ENCODE measurements around a stretch of chr22.

DNA sequence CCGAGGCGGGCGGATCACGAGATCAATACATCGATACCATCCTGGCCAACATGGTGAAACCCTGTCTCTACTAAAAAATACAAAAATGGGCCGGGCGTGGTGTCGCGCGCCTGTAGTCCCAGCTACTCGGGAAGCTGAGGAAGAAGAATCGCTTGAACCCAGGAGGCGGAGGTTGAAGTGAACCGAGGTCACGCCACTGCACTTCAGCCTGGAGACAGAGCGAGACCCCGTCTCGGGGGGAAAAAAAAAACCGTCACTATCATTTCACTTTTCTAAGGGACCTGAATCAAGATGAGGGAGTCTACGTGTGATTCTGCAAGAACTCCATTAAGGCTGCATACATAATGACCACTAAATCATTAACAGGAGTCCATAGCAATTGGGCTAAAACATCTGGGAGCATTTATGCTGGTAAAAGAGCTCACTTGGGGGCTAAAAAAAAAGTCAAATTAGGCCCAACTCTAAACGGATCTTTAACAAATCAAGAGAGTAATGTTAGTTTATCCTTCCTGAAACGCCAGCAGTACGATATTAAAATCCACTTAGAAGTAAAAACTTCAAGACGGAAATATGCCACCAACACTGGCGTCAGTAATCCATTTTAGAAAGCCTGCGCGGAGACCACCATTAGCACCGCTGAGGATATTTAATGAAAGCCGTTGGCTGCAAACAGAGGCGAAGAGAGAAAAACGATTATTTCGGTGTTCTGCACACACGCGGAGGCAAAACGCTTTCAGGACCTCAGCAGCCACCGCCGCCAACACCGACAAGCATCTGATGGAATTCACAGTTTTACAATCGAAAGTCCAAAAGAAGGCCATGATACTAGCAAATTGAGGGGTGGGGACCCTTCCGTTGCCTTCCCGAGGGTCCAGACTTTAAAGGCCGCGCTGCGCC is 1.0 kb downstream of the MAPK1 start:
- RRBS: no CpG with 5 or more reads among the region's 44 CpGs

DNA sequence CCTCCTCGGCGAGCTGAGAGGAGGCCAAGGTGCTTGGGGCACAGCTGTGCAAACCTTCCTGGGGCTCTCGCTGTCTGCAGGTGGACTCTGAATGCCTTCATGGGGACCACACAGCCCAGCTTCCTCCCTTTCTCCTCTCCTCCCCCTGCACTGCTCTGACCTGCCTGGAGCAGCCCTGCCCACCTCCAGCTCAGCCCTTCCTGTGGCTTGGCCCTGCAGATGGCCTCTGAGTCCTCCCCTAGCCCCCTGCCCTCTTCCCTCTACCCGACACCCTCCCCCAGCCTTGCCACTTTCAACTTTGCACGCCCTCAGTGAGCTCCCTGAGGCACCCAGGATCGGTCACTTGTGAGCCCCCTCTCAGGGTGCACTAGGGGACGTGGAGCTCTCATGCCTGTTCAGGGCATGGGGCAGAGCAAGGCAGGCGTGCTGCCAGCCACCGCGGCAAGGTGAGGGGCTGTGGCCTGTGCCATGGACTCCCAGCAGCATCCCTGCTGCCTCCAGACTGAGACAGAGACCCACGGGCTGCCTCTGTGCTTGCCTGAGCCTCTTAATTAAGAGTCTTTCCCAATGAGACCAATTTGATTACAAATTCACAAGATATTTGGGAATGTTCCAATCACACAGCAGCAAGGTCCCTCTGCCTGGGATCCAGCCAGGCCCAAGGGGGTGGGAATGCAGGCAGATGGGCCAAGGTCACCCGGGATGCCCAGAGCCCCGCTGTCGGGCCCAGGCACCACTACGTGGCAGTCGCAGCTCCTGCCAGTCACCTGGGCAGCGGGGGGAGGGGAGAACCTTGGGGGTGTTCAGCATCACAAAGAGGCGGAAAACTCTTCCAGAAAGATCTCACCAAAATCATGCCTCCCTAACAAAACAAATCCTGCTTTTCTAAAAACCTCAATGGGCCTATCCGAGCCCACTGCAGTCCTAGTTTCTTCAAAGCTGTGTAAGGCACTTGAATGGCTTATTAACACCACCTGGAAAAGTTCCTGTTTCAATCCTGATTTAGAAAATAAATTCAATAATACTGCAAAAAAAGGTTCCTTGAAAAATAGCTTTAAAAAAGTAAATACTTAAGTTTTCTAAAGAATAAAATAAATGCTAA is 31.1 kb downstream of the PPM1F start:
- RRBS: no CpG with 5 or more reads among the region's 19 CpGs

DNA sequence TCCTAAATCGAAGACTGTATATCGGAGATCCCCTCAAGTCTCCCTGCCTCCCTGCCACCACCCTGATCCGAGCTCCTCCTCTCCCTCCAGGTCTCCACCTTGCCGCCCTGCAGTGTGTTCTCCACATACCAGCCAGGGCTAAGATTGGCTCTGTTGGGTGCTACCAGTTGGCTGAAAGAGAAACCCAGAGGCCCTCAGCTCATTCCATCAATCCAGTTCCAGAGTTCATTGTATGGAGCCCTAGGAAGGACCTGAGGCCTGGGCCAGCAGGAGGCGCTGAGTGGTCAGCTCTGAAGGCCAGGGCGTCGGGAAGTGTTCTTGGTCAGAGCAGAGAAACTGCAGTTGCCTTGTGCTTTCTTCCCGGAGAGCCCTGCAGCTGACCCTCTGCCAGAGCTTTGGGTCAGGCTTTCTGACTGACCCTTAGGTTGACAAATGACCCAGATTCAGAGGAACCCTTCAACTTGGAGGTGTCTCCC is 2.2 kb upstream of the TOP3B start:
- RRBS: no CpG with 5 or more reads among the region's 8 CpGs

- RRBS: no CpG with 5 or more reads among the region's 11 CpGs
Observed at GRCh38 chr22:22098938-22099483, 116.4 kb upstream of the TOP3B start.

DNA sequence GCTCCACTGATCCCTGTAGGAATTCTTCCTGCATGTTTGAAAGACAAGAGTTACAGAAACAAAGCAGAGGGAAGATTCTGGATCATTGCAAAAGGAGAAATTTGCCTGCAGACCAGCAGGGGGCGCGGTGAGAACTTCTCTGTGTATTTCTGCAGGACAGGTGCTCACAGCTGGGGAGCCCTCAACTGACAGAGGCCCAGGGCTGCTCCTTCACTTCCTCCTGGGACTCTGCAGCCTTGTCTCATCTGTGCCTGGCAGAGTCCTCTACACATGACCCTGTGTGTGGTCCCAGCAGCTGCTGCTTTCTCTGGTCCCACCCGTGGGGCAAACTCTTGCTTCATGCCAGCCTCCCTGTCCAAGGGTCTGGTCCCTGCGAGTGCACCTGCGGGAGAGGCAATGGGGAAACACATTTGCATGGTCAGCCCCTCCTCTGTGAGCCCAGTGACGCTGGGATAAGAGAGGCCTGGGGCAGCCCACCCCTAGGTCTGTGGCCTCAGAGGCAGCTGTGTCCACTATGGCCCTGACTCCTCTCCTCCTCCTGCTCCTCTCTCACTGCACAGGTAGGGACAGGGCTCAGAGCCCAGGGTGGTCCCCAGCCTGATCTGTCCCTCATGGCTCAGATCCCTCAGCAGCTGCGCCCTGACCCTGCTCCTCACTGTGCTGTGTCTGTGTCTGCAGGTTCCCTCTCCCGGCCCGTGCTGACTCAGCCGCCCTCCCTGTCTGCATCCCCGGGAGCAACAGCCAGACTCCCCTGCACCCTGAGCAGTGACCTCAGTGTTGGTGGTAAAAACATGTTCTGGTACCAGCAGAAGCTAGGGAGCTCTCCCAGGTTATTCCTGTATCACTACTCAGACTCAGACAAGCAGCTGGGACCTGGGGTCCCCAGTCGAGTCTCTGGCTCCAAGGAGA is 43.2 kb upstream of the VPREB1 start:
- RRBS: no CpG with 5 or more reads among the region's 12 CpGs

DNA sequence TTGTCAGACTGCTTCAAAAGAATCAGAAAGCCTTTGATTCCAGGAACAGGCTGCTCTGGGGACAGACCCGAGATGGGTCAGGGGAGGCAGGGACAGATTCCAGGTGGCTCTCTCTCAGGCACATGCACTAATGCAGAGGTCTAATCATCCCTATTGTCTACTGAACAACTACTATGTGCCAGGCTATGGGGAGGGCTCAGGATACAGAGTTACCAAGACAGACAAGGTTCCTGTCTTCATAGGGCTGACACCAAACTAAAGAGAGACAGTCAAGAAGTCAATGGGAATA is 103.7 kb downstream of the VPREB1 start:
- RRBS: no CpG with 5 or more reads among the region's 1 CpG

DNA sequence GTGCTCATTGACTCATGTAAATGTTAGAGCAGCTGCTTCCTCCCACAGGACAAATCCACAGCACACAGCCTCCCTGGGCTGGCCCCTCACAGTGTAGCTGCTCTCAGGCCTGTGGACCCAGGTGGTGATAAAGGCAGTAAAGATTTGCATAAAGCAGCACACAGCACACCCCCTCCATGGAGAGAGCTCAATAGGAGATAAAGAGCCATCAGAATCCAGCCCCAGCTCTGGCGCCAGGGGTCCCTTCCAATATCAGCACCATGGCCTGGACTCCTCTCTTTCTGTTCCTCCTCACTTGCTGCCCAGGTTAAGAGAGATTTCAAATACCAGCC is 113.8 kb downstream of the ZNF280B start:
- RRBS: no CpG with 5 or more reads among the region's 1 CpG

- RRBS: no CpG with 5 or more reads among the region's 7 CpGs
Observed at GRCh38 chr22:22422694-22423222, 85.8 kb downstream of the ZNF280B start.

DNA sequence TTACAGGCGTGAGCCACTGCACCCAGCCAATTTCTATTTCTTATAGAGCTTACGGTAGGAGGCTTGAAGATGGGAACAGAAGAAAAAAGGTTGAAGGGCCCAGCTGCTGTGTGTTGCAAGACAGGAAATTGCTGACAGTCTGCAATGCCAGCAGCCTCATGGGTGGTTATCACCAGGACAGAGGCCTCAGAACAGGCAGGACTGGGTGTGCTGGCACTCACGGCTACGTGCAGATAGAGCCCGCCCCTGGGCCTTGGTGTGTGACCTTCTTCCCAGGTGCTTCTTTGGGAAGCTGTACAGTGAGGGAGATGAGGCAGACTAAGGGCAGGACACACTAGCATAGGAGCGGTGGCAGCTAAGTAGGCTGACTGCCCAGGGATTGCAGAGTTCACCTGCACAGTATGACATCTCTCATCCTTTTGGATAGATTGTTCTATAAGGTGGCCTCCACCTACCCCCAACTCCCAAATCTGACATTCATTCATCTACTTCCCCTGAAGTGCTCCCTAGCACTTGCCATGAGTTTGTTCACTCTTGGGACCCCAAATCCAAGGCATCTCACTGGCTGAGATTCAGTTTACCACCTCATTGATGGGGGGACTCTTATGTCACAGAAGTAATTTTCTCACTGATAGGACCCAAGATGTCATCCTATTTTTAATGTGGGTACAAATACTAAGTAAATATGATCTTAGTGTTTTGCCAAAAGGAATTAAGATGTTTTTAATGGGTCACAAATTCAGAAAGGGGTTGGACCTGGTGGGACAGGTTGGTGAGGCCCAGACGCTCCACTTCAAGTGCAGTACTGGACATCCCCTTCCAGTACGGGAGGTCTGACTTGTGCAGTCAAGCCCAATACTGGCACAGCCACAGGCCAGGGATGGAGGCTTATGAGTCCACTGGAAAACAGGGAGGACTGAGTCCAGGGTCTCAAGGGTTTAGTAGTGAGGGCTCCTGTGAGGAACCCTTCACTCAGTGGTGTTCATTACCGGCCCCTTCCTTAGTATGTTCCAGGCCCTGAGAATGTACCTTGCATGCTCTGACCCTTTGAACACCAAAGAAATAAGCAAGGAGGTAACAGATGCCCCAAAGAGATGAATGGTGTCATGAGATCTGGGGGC is 12.2 kb downstream of the PRAME start:
- RRBS: no CpG with 5 or more reads among the region's 9 CpGs

DNA sequence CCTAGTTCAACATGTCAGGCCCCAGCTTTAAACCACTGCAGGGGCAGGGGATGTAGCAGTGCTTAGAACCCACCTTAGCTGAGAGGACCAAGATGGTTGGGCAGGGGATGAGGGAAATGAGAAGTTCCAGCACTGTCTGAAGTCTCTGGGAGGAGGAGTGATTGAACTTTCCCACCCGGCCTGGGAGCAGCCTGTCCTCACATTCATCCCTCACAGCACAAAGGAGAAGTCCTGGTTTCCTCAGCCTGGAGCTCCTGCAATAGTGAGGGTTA is 28.5 kb upstream of the PRAME start:
- RRBS: no CpG with 5 or more reads among the region's 1 CpG

DNA sequence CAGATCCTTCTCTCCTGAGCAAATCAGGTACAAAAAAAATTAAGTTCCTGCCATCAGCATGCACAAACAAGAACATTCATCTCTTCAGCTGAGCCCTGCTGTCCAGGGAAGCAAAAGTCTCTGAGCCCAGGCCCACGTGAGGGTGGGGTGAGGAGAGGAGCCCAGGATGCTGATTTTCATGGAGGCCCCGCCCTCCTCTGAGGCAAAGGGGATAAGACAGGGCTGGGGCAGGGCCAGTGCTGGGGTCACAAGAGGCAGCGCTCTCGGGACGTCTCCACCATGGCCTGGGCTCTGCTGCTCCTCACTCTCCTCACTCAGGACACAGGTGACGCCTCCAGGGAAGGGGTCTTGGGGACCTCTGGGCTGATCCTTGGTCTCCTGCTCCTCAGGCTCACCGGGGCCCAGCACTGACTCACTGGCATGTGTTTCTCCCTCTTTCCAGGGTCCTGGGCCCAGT is 53.3 kb downstream of the GGTLC2 start:
- RRBS: no CpG with 5 or more reads among the region's 7 CpGs

GRCh38 chr22:22734279-22734828 is 89.9 kb downstream of the GGTLC2 start:
- RRBS: no CpG with 5 or more reads among the region's 8 CpGs

GRCh38 chr22:22753929-22754414 is 109.6 kb downstream of the GGTLC2 start:
- RRBS: no CpG with 5 or more reads among the region's 3 CpGs

DNA sequence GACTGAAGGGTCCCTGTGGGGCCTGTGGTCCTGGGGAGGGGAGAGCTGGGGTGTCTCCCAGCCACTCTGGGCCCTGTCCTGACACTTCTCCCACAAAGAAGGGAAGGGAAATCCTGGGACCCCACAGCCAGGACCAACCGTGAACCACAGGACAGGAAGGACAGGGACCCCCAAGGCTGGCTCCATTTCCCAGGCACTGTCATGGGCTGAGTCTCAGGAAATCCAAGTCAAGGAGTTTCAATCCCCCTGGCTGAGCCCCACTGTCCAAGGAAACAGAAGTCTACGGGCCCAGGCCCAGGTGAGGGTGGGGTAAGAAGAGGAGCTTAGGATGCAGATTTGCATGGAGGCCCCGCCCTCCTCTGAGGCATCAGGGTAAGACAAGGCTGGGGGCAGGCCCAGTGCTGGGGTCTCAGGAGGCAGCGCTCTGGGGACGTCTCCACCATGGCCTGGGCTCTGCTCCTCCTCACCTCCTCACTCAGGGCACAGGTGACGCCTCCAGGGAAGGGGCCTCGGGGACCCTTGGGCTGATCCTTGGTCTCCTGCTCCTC is 31.4 kb upstream of the IGLL5 start:
- RRBS: no CpG with 5 or more reads among the region's 7 CpGs

- RRBS: no CpG with 5 or more reads among the region's 5 CpGs
Observed at GRCh38 chr22:22902073-22902541, 14.5 kb downstream of the IGLL5 start.

DNA sequence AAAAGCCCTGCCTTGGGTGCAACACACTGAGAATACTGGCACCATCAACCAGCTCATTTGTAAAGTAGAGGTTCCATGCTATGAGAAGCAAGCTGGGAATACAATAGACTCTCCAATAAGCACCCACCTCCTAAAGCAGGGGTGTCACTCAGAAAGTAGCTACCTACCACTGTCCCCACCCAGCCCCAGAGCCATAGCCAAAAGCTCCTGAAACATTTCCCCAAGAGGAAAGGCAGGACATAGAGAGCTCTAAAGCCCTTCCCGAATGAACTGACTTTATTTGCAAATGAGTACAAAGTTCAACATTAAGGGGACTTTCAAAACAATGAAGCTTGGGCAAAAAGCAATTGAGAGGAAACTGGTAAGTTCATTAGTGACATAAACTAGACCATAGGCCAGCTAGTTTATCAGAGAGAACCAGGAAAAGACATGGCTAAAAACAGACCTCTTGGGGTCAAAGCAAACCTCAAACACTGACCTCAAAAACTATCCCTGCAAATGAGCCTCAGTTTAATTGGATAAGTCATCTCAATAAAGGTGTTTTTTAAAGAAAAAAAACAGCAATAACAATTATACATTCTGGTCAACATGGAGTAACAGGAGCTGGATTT is 72.7 kb downstream of the IGLL5 start:
- RRBS: no CpG with 5 or more reads among the region's 1 CpG

- RRBS: no CpG with 5 or more reads among the region's 19 CpGs
Observed at GRCh38 chr22:23197663-23198629, 17.6 kb downstream of the BCR start.

GRCh38 chr22:23204808-23205430 is 24.6 kb downstream of the BCR start:
- RRBS: no CpG with 5 or more reads among the region's 10 CpGs

DNA sequence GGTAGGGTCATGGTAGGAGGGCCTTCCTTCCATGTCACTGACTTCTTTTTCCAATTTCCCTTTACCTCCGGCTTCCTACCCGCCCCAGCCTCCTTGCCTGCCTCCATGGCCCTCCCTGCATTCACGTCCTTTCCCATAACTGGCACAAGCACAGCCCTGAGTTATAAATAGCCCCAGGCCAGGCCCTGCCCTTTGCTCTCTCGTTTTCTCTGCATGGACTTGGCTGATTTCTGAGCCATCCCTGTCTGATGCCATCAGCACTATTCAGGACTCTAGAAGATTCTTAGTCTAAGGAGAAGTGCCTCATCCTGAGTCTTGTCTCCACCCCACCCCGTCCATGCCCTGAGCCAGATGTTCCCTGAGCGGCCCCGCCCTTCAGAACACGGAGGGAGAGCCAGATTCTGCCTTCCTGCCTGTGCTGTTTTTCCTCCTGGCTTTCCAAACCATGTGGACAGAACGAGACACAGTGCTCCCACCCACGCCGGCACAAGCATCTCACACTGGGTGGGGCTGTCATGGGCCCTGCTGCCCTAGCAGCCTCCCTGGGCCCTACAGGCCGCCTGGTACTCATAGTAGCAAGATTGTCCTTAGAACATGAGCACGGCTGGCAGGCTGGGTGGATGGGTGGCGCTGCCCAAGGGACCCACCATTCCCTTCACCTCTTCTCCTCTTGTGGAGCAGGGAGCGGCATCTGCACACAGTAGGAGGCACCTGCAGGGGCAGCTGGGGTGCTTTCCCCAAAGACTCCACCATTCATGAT is 76.8 kb downstream of the BCR start:
- RRBS: no CpG with 5 or more reads among the region's 15 CpGs

- RRBS: no CpG with 5 or more reads among the region's 40 CpGs
Observed at GRCh38 chr22:23433133-23434112, 146.7 kb downstream of the IGLL1 start.